LHCN-M2 (cell line): ENCODE data around the gene GLRX5.

DNA sequence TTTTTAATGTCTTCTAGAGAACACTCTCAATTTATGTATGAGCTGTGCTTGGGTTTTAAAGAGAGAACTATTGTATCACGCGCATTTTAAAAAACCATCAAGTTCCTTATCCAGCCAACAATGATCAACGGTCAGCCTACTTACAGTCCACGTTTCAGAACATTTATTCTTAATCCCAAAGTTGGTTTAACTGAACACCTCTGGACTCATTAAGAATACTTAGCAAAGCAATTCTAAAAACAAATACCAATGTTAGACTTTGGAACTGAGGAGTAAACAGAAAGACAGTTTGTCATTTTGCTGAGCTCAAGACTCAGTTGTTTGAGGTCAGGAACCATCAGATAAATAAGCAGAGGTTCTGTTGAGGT, 72.5 kb downstream of the SYNE3 start:
- RAMPAGE, long total RNA: no peak

DNA sequence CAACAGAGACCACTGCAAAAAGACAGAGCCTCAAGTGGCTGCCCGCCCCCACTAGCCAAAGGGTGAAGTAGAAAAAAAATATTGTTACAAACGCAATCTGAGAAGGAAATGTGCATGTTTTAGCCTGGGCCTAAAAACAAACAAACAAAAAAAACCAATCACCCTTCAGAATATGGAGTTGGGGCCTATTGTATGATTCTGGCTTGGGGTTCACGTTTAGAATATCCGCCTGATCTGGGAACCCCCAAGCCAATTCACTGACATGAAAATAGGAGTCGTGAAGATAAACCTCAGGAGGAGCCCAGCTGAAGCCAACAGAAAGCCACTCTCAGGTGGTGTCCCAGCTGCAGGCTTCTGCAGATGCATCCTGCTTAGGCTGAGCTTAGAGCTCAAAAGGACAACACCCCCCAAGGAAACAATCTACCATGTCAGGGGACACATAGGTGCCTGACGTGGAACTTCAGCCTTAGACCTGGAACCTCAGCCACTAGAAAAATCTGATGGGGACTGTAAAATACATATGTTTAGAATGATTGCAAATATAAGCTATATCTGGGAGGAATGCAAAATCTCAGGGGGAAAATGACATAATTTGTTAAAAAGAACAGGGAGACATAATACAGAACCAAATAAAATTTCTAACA, 51.9 kb downstream of the SYNE3 start:
- RAMPAGE, long total RNA: no peak

GRCh38 chr14:95468646-95469288, 47.7 kb downstream of the SYNE3 start:
- RAMPAGE, long total RNA: no peak

- RAMPAGE, long total RNA: no peak
These were observed 36.3 kb downstream of the SYNE3 start for GRCh38 chr14:95479954-95480755.

DNA sequence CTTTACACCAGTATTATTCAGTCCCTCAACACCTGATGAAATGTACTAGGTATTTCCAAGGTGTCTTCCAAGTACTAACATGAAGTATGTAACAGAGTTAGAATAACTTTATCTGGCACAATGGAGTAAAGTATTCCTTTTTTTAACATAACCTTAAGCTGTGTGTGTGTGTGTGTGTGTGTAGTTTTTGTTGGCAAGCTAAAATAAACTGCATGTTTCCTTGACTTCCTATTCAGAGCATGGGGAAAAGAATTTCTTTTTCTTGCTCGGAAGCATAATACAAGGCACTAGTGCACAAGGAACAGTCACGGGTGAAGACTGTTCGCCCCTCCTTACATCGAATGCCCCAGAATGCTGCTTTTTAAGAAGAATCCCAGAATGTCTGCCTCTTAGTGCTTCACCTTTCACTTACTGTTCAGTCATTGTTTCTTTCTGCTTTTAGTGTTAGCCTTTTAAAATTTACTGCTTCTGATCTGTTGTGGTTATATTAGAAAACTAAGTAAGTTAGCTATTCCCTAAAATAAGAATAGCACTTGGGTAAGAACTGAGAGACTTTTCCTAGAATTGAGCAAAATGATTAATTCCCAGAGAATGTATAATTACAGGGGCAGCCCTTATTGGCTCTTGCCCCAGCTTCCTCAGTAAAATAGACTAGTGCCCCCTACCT, 7.8 kb upstream of the GLRX5 start:
- RAMPAGE, long total RNA: no peak

- RAMPAGE, long total RNA: no peak
These were observed at the start of gene GLRX5 for GRCh38 chr14:95534891-95535535. Gene GLRX5, plus strand, starts transcription at chr14:95535050.

- RAMPAGE, long total RNA: no peak
These were observed 19.0 kb upstream of the TCL1B start for GRCh38 chr14:95667176-95667691.

DNA sequence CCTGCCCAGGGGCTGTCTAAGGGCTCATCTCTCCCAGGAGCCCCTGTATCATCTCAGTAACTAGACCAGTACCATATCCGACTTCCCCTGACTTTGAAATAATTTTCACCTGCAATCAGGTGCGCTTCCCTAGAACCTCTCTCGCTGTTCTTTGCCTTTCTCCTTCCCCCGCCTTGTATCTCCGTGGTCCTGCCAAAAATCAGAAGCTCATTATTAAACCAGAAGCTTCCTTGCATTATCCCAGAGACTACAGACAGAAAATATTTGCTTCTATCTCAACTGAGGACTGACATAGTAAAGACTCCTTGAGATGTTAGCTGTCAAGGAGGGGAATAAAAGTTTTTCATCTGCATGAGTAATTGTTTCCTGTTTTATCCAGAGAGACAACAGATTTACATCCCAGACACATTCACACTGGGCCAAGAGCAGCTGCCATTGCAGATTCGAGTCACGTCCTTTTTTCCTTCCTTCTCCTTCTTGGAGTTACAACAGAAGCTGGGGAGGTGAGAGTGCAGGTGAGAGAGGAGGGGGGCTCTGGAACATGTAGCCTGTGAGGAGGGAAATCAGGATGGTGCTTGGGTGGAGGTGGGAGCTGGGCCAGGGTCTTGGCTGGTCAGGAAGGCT, 16.1 kb upstream of the TCL1B start:
- RAMPAGE, long total RNA: no peak

- RAMPAGE, long total RNA: no peak
These were observed 7.1 kb upstream of the C14orf132 start for GRCh38 chr14:96032096-96032380.

GRCh38 chr14:96039584-96040689, 775 bp downstream of the C14orf132 start:
- RAMPAGE, long total RNA: no peak

GRCh38 chr14:96083873-96084140, 44.6 kb downstream of the C14orf132 start:
- RAMPAGE, long total RNA: no peak

GRCh38 chr14:96167395-96167765, 37.3 kb upstream of the BDKRB2 start:
- RAMPAGE, long total RNA: no peak

GRCh38 chr14:96205668-96206286, 1.1 kb downstream of the BDKRB2 start:
- RAMPAGE, long total RNA: no peak

DNA sequence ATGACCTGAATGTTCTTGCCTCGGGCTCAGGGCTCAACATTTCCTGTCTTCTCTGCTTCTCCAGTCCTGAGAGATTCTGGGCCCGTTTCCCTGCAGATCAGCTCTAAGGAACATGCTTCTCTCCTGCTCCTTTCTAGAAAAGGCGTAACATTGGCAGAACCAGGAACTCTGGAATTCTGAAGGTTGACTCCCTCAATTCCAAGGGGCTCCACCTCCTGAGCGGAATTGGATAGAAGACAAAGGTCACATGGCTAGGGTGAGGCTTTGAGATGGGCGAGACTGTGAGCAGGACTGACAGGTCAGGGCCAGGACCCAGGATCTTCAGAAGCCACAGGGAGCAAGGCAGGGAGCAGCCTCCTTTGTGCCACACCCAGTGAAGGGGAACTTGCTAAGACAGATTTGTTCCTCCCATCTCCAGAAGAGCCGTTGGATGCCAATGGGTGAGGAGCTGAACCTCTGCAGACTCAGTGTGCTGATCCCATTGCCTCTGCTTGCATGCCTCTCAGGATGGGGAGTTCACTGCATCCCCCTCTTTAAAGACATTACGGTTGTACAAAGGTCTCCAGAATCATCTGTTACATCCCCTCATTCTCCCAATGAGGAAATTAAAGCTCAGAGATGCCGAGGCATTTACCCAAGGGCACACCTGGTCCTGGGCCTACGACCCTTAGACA, 20.1 kb downstream of the BDKRB2 start:
- RAMPAGE, long total RNA: no peak

GRCh38 chr14:96282189-96282814, 26.3 kb downstream of the BDKRB1 start:
- RAMPAGE, long total RNA: no peak

GRCh38 chr14:96538178-96538552, 36.0 kb downstream of the PAPOLA start:
- RAMPAGE, long total RNA: no peak

GRCh38 chr14:97120558-97121223, 323.5 kb downstream of the VRK1 start:
- RAMPAGE, long total RNA: no peak

- RAMPAGE, long total RNA: no peak
These were observed 774.7 kb downstream of the VRK1 start for GRCh38 chr14:97571905-97572242.

GRCh38 chr14:97709475-97710176, 912.4 kb downstream of the VRK1 start:
- RAMPAGE, long total RNA: no peak

GRCh38 chr14:97771460-97772207, 974.5 kb downstream of the VRK1 start:
- RAMPAGE, long total RNA: no peak